Placental pericyte (primary cell): ENCODE measurements around the genes KDM6A and RP2.

- CAGE, long polyA plus RNA = no peak
Observed at GRCh38 chrX:41265497-41266343, 68.2 kb upstream of the DDX3X start.

GRCh38 chrX:41302951-41303370 lies 31.0 kb upstream of the DDX3X start:
- CAGE, long polyA plus RNA = no peak

GRCh38 chrX:41342453-41342754 lies 8.4 kb downstream of the DDX3X start:
- CAGE, long polyA plus RNA = no peak

- CAGE, long polyA plus RNA = no peak
Observed at GRCh38 chrX:41909133-41909457, 14.3 kb downstream of the CASK start.

DNA sequence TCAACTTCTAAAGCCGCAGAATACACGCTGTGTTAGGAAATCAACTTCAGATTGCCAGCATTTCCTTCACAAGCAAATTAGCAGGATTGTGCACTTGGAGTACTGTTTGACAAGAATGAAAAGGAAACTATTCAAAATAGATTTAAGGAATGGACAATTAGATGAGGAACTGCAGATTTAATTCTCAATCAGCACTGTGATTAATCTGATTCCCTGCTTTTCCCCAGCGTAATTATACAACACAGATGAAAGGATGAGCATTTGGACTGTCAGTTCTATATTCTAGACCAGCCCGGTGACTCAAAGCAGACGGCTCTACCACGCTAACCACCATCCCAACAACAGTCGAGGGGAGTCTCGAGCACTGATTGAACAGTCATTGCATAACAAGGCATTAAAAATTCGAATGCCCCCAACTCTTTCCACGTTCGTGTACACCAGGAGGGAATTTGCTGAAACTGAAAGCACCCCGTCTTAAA lies 1.4 kb downstream of the CASK start:
- CAGE, long polyA plus RNA = no peak

GRCh38 chrX:41924333-41924827 lies 1.0 kb upstream of the CASK start:
- CAGE, long polyA plus RNA = no peak

DNA sequence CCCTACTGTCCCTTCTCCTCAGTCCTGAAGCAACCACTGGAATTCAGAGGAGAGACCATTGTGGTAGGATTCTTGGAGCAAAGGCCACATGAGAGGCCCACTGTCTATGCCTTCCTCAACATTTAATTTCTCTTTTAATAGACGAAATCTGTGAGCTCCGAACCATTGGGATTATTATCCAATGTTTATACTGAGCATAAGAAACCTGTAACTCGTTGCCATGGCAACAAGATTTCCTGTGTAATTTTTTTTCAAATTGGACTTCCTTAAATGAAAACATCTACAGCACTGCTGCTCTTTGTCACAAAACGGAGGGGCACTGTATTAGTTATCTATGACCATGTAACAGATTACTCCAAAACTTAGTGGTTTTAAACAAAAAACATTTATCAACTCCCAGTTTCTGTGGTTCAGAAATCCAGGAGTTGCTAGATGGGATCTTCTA lies 38.7 kb downstream of the PPP1R2C start:
- CAGE, long polyA plus RNA = no peak

DNA sequence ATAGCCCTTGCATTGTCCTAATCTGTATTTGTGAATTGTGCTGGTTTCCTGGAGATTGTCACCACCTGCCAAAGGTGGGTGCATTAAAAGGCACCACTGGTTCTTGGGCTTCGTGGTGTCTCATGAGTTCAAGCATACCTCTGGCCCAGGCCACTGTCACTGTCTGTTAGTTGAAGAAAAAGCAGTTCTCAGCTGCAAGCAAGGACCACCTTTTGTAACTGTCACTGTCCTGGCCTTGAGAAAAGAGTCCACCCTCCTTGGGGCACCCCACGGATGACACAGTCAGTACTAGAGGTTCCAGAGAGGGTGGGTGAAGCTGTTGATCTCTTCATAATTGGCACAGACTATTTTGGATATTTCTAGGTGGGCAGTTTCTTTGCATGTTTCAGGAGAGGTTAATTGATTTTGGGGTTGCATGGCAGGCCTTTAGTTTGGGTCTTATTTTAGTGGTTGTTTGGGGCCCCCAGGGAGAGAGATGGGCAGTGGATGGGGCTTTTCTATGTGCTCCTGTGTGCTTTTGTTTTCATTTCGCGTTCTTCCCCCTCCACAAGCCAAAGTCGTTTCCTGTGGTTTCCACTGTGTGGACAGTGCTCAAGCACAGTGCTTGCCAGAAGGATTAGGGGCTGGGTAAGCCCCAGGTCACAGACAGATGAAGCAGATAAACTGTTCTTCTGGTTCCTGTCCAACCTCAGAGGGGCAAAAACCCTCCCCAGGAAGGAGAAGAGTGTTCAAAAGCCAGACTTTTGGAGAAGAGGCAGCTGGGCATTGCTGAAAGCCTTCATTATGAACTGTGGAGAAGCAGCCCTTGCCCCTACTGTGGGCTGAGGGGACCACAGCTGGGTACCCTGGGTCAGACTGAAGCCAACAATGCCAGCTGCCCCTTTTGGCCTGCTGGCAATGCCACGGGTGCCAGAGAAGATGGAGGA lies 156.3 kb upstream of the PPP1R2C start:
- CAGE, long polyA plus RNA = no peak

- CAGE, long polyA plus RNA = no peak
Observed at GRCh38 chrX:43589730-43590702, 66.1 kb upstream of the MAOA start.

DNA sequence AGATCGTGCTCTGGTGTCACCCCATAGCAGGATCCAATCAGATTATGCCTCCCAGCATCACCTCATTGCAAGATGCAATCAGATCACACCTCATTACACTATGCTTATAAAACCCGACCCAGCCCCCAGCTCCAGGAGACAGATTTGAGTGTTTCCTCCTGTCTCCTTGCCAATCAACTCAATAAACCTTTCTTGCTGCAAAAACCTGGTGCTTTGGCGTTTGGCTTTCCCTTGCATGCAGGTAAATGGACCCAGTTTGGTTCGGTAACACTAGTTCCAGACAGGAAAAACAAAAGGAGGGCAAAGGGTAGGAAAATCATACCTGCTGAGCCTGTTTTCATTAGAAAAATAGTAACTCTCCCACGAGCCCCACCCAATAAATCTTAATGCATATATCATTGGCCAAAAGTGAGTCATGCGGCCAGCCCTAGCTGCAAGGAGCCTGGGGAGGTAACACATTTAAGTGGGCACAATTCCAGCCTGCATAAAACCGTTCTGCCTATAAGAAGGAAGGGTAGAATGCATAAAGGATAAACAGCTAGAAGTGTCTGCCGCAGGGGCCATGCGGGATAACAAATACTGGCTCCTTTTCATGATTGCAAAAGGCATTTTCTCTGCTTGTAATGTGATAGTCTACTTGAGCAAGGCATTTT lies 37.3 kb downstream of the EFHC2 start:
- CAGE, long polyA plus RNA = no peak

GRCh38 chrX:44367083-44367317 lies 23.5 kb upstream of the EFHC2 start:
- CAGE, long polyA plus RNA = no peak

- CAGE, long polyA plus RNA = no peak
Observed at GRCh38 chrX:44873112-44873348, at the start of gene KDM6A. KDM6A (plus strand) TSS chrX:44873188.

DNA sequence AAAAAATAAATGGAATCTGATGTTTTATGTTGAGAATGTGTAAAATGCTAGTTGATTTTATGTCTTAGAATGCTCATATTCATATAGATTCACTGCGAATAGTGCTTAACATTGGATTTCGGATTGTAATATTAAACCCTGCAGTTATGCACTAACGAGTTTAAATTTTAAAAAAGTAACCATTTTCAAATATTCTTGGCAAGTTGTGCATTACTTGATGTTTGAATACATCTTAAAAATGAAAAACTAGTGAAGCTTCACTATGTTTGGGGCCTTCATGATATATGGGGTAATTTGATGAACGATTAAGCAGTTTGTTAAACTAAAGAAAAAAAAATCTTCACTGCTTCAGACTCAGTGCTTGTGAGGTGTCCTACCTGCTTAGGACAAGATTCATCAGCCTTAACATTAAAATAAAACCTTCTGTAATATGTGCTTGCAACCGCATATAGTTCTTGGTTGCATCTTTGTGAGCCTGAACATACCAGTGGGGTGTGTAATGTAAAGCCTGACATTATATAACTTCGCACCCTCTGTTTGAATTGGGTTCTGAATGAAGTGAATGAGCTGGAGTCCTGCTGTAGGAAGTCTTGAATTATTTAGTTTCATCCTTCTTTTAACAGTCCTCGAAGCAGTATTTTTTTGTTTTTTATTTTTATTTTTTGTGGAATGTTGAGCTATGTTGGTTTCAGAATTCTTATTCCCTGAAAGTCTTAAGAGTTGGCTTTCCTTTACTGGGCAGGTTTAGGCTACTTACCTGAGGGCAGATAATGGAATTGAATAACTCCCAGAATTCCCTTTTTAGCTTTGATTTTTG lies 3.0 kb downstream of the KDM6A start:
- CAGE, long polyA plus RNA = no peak

DNA sequence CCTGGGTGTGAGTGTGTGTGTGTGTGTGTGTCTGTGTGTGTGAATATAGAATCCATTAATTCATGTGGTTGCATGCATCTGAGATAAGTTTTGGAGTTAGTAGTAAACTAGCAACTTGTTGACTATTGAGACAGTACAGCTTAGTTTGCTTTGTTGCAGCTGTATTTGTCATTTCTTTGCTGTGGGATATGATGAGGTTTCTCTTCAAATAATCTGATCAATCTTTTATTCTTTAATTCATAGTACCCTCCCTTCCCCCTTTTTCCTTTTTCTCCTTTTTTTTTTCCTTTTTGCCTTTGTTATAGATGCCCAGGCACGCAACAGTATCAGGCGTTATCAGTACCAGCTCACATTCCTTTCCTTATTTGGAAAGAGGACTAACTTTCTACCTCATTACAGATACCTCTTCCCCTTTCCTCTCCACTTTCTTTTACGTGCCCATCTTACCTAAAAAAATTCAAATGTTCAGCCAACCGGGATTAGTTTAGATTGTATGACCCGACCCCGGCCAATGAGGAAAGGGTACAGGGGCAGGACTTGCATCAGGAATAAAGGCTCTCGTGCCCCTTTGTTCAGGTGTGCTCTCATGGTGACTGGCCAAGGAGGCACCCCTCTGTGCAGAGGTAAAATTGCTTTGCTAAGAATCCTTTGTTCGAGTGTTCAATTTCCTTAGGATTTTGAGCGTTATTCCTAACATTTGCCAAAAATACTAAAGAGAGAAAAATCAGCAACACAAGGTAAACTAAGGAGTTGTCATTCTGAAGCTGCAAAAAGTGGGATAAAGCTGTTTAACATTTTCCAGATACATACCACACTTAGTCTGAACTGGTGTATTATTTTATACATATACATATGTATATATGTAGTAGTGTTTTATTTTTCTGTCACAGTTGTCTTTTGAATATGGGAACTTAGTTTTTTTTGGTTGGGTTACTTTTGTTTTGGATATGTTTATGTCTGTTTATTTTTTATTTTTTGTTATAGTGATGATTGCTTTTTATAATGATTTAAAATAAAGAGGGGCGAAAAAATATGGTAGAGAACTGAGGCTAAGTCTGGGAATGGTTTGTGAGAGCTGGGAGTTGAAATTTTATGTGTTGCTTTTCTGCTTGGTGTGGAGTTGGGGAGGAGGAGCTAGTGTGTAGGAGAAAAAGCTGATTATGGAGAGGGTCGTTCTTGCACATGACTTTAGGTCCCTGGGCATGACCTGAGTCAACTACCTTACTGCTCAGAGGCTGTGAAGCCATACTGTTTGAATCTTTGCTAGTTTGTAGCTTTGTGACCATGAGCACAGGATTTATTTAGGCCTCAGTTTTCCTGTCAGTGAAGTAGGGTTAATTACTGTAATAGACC lies 78.1 kb downstream of the KDM6A start:
- CAGE, long polyA plus RNA = no peak

GRCh38 chrX:45005886-45006470 lies 133.0 kb downstream of the KDM6A start:
- CAGE, long polyA plus RNA = no peak

DNA sequence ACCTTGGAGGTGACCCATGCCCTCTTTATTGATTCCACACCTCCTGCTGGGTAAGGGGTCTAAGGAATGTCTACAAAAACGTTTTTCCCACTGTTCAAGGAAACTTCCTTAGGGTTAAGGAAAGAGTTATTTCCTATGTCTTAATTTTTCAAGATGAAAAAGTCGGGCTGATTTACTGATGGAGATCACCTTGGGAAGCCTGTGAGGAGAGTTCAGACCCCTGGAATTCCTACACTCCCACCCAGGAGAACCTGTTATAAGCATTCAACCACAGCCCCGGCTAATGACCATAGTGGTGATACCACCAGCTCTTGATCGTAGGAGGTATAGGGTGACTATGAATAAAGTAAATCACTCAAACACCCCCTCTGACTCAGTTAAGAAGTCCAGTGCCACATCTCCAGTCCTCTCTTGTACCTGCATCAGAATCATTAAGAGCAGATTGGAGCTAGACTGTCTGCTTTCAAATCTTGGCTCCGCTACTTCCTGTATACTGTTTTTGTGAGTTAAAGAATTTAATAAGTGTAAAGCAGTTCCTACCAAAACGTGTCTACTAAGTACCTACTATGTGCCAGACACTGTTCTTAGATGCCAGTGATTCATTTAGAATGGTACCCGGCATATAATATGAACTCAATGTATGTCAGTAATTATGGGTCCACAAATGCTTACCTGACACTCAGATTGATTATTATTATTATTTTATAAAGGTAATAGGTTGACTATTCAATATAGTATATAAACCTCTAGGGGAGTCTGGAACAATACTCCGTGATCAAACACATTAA lies 565.1 kb upstream of the DIPK2B start:
- CAGE, long polyA plus RNA = no peak

GRCh38 chrX:45774738-45775548 lies 574.3 kb upstream of the DIPK2B start:
- CAGE, long polyA plus RNA = no peak

DNA sequence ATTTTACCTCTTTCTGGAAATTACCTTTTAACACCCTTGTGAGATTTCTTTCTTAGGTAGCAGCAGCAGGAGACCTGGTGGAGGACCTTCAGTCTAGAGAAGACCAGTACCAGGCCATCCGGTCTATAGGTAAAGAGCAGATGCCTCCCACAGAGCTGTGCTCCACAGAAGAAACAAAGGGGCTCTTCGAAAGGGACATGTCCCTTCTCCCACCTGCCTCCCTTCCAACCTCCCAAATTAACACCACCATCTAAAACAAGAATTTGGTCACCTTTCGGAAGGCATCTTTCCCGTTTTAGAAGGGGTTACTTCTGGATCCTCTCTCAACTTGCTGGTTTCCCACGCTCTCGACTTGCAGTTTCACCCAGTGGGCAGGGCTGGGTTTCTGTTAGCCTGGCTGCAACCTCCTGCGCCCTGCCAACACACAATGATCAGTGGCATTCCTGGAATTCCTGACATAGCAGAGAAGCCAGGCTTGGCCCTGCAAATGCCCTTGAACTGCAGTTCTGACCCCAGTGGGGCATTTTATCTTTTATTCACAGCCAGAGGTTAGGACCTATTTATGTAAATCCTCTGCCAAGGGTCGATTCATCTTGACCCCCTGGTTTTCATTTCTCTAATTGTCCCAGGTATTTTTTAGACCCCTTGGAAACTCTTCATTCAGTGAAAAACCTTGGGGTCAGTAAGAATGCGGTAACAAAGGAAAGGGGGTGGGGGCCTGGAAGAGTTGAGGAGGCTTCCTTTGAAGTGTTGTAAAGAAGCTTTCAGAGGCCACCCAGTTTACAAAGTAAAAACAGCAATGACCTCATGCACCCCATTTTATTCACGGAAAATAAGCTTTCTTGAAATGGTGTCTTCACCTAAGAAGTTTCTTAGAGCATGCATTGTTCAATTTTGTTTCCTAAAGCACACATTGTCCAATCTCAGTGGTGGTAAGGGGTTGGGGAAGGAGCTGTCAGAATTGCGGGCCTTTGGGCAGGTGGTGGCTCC lies 119.5 kb upstream of the KRBOX4 start:
- CAGE, long polyA plus RNA = no peak

GRCh38 chrX:46836780-46837777 lies at the start of gene RP2:
RP2 (plus strand) TSS chrX:46837043.
- CAGE, long polyA plus RNA = no peak

DNA sequence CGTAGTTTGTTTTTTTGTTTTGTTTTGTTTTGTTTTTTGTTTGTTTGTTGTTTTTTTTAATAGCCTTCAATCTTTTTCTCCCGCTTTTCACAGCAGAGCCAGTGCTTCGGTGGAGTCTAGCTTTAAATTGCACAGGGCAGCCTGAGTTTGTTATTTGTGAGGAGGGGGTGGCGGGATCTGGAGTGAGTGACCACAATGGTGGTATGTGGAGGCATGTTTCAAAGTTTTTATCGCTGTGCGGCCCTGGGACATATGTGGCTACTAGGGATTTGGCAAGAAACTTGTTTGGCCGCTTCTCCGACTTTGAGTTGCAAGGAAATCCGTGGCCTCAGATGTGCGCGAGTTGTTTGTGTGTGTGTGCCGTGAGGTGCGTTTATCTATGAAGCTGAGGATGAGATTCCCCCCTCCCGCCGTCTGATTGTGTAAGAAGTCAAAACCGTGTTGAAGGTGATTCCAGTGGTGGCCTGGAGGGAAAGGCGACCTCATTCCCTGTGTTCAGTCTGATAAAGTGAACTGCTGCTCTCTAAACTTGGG lies 1.4 kb downstream of the JADE3 start:
- CAGE, long polyA plus RNA = no peak